Camera-type eye (tissue), 1 donor: ENCODE data around the gene RPL9.

DNA sequence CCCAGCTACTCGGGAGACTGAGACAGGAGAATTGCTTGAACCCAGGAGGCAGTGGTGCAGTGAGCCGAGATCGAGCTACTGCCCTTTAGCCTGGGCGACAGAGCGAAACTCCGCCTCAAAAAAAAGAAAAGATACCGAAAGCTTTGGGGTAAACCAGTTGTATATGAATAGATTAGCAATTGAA, 618 bp upstream of the RFC1 start:
- RAMPAGE, long total RNA, result no peak

DNA sequence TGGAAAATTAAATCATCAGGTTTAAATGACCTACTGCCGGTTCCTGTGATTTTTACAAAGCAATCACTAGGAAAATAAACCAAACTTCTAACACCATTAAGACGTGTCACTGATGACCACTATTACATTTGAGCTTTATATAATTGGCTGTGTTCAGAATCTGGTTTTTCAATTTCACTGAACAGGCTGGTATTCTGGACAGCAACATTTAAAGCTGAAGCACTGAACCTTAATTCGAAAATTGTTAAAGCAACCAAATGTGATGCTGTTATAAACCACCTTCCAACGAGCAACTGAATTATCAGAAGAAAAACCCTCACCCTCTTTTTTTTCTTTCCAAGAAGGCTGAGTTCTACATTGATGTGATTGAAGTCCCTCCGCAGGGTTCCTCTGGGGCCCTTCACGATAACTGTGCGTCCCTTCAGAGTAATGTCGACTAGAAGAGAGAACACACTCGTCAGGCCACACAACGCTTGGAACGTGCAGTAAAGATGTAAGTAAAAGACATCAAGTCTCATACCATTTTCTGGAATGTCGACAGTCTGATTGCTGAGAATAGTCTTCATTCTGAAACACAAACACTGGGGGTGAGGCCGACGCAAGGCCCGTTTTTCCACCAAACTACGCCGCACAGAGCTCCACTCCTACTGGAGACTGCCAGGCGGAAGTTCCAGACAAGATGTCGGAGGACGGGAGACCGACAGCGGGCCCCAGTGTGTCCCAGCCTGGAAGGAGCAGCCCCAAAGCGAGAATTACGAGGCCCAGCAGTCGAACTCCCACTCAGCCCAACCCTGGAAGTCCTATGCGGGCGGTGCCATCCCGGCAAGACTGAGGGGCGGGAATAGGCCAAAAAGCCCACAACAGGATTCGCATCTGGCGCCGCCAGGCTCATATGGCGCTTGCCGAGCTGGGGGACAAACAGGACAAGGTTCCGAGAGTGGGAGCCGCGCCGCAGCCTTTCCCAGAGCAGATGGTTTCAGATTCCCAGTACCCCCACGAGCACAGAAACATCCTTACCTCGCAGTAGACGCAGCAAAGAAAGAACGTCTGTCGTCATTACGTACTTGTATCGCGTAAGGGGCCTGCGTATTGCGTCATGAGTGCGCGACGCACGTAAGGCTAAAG, at the start of gene RPL9:
RPL9 (minus strand) TSS at position 1,049 of the 1,125 bp plus-strand sequence.
- RAMPAGE, long total RNA, result start-site peak on the minus strand centred at position 1,032 of the sequence, 6 bp wide, 48 reads

DNA sequence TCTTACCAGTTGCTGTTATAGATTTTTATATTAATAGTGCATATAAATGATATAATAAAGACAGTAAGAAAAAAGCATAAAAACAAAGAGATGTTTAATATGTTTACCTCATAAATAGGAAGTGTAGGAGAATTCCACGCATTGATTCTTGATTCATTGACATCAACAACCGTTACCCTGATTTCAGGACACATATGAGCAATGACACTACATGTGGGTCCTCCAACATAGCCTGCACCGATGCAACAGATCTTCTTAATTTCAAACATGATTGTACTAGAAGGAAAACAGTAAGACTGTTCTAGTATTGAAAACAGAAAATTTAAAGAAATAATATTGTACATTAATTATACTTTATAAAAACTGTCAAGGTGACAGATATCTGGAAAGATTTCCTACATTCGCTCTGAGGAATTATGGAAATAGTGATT, 6.0 kb downstream of the UGDH start:
- RAMPAGE, long total RNA, result no peak

DNA sequence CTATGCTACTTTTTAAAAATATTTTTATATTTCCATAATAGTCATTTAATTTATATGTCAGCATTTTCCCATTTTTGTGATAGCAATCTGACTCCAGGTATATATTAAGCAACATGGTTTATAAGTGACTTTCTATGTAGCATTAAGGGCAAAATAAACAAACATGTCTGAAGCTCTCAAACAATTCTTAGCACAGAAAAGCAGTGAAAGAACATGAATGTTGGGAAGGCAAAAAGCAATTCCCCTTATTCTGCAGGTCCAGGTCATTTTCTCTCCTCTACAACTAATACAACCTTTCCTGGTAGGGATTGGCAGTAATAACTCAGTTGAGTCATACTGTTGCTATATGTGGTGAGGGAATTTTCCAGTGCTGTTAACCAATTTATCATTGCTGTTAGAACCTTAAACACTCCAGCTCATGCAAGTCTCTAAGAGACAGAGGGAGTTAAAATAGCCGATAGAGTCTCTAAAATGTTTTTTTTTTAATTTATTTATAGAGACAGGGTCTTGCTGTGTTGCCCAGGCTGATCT, 24.0 kb downstream of the SMIM14 start:
- RAMPAGE, long total RNA, result no peak

DNA sequence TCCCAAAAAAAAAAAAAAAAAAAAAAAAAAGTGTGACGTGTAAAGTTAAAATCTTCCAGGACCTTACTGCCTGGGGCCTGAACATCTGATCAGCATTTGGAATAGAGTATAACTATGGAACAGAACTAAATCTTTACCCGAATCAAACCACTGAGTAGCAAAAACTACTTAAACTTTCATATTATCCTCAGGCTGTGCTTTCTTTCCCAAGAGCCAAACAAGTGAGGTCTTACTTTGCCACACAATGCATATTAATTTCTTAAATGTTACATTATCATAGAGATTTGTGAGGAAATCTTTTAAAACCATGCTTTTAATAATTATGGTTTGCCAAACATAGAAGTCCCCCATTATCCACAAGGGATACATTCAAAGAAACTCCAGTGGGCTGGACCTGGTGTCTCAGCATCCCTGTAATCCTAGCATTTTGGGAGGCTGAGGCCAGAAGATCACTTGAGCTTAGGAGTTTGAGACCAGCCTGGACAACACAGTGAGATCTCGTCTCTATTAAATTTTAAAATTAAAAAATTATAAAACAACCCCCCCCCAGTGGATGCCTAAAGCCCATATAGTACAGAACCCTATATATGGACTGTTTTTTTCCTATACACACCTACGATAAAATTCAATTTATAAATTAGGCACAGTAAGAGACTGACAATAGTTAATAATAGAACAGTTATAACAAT, 2.4 kb downstream of the SMIM14 start:
- RAMPAGE, long total RNA, result no peak

DNA sequence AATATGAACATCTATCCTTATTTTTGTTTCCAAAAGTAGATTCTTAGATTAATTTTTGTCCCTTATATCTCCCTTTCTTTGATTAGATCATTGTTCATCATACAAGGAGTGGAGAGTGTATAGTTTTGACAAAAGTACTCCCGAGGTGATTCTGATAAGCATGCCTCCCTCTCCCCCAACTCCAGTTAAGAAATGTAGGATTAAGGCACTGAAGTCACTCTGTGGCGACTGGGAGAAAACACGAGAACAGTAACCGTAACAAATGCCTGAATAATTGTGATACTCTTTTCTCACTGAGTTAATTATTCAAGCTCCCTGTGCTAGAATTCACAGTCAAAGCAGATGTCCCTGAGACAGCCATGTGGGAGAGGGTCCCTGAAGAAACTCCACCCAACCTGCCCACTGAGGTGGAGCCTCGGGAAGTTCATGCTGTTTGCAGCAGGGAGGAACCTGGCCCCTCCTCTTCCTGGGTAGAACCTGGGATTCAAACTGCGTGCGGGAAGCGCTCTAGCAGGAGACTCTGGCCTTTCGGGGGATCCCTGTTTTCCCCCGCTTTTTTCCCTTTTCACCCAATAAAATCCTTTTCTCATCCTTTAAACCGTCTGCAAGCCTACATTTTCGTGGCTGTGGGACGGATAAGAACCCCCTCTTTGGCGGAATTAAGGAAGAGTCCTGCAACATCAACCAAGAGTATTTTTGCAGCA, 20.3 kb upstream of the RHOH start:
- RAMPAGE, long total RNA, result no peak

- RAMPAGE, long total RNA, result no peak
Observed at GRCh38 chr4:40192621-40193559, 3.9 kb upstream of the RHOH start.

- RAMPAGE, long total RNA, result no peak
Observed at GRCh38 chr4:40202504-40202848, 5.6 kb downstream of the RHOH start.

- RAMPAGE, long total RNA, result no peak
Observed at GRCh38 chr4:40240939-40241421, 44.1 kb downstream of the RHOH start.

DNA sequence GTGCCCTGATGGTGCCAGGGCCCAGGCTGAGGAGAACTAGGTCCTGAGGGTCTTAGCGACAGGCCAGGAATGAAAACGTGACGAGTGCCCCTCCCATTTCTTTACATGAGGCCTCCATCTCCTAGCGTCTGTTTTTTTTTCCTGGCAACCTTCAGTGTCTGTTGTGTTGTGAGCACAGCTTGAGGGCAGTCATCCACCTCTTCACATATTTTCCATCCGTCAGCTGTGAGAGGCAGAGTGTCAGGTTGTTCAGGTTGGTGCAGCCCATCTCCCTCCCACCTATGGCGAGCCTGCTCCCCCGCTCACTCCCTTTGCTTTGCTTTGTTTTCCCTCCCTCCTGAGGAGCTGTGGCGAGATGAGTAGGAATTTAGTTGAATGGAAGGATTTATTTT, 51.7 kb upstream of the CHRNA9 start:
- RAMPAGE, long total RNA, result no peak

- RAMPAGE, long total RNA, result no peak
Observed at GRCh38 chr4:40419525-40420124, 84.5 kb downstream of the CHRNA9 start.

DNA sequence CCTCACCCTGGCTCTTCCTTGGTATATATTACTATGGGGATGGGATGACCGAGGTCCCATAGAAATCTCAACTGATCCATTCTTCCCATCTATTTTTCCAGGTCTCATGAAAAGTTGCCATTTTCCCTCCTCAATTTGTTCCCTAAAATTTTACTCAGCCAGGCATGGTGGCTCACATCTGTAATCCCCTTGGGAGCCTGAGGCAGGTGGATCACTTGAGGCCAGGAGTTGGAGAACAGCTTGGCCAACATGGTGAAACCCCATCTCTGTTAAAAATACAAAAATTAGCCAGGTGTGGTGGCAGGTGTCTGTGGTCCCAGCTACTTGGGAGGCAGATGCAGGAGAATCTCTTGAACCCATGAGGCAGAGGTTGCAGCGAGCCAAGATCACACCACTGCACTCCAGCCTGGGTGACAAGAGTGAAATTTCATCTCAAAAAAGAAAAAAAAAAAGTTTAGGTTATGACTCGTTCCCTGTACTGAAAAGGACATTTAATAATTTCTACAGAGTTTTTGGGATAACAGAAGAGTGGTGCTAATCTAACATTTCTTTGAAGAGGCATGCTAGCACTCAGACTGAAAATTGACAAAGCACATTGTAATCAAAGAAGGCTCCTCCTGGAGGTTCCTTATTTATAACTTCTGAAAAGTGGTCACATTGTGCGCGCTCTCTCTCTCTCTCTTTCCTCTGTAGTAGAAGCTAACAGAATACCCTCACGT, 134.3 kb downstream of the RBM47 start:
- RAMPAGE, long total RNA, result no peak

DNA sequence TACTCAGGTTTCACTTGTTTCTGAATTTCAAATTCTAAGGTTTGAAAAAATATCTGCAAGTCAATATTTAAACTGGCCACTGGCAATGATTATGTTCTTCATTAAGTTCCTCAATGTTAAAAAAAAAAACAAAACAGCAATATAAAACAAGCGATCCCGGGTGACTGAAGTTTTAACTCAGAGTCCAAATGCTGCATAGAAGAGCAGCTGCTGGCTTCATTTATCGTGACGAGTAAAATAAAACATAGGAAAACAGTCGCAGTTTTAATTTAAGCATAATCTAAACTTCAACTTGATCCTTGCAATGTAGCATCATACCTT, 128.8 kb downstream of the RBM47 start:
- RAMPAGE, long total RNA, result no peak

DNA sequence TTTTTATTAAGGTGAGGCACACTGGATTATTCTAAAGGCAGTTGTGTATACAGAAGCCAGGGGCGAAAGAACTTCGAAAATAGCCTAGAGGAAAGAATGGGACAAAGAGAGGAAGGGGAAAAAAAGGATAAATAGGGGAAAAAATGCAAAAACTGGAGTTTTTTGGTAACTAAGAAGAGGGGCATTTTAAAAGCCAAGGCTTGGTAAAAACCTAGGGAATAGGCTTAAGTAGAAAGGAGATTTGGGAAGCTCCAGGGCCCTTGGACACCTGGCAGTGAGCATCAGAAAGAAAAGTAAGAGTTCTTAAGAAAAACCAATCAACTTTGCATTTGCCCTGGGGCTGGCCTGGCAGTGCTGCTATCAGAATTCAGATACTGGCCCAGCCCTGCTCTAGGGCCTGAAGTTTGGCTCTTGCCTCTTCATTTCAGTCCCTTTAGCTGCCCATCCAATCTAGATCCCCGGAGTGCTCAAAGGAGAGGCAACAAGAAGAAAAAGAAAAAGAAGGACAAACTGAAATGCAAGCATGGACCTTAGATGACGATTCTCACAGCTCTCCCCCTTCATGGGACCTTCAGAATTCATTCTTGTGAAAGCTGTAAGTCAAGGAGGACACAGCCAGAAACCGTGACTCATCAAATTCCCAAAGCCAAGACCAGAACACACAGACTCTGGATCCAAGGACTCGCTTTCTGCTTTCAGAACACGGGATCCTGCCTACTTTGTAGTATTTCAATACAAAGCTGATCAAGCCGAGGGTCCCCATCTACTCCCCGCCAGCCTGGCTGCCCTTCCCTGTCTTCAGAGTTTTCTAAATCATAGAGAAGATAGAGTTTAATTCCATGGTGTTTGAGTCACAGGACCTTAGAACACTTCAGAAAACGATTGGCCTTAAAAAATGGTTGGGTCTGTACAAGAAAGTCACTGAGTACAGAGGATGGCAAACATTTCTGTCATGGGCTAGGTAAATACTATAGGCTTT, 103.8 kb downstream of the RBM47 start:
- RAMPAGE, long total RNA, result no peak

- RAMPAGE, long total RNA, result no peak
Observed at GRCh38 chr4:40531068-40531890, 98.4 kb downstream of the RBM47 start.

DNA sequence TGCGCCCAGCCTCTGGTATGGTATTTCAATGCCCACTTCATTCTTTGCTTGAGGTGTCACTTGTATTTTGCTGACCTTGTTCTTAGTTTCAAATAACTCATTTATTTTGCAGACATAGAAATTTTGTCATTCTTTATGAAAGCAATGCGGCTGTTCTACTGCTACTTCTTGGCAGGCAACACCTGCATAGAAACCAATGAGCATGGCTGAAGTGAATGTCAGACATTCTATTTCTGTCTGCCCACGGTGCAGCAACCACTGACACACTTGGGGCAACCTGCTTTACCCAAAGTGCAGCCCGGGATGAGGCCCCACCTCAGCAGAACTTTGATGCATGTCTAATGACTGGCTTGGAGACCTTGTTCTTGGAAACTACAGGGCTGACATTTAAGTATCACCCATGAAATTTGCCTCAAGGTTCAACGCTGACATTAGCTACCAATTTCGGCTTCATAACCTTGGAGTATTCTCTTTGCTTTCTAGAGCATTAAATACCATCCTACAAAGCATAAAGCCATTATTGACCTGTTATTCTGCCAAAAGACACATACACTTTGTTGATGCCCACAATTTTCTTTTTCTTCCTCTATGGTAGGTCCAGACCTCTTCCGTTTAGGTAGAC, 93.6 kb downstream of the RBM47 start:
- RAMPAGE, long total RNA, result no peak

- RAMPAGE, long total RNA, result no peak
Observed at GRCh38 chr4:40630379-40631096, 874 bp upstream of the RBM47 start.

GRCh38 chr4:40672419-40673454, 43.1 kb upstream of the RBM47 start:
- RAMPAGE, long total RNA, result no peak

- RAMPAGE, long total RNA, result no peak
Observed at GRCh38 chr4:41049069-41049766, 165.1 kb downstream of the APBB2 start.

DNA sequence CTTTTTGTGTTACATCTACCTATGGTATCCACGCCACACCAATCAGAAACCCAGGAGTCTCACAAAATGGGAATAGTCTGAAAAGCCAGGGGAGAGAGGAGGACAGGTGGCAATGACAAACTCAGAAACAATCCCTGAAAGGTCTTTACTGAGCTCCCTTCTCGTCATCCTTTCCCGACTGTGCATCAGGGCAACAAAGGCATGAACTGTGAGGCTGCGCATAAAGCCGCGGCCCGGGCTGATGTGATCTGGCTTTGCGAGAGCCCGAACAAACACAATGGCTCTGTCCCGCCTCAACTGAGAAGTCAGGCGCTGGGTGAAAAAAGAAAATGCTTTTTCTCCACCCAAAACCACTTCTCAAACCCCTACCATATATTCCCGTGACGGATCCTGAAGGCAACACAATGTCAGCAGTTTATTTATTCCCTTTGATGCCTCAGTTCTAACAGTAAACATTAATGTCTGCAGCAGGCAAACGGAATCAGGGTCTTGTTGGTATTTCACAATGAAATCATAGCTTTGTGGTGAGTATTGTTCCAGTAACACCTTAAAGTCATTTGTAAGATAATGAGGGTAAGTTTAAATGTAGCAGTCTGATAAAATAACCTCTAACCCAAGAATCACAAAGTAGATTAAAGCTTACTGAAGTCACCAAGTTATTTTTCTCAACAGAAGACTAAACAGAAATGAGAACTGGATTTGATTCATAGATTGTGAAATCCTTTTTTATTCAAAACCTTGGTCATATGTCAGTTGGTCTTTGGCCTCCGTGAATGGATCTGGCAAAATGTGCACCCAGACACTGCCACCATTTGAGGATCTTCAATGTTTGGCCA, 67.5 kb downstream of the APBB2 start:
- RAMPAGE, long total RNA, result no peak